Measurements from ENCODE around the genes ARL8B and EDEM1.

GRCh38 chr3:4994758-4995353 lies 15.6 kb downstream of the BHLHE40 start:
- PRO-cap: no peak

DNA sequence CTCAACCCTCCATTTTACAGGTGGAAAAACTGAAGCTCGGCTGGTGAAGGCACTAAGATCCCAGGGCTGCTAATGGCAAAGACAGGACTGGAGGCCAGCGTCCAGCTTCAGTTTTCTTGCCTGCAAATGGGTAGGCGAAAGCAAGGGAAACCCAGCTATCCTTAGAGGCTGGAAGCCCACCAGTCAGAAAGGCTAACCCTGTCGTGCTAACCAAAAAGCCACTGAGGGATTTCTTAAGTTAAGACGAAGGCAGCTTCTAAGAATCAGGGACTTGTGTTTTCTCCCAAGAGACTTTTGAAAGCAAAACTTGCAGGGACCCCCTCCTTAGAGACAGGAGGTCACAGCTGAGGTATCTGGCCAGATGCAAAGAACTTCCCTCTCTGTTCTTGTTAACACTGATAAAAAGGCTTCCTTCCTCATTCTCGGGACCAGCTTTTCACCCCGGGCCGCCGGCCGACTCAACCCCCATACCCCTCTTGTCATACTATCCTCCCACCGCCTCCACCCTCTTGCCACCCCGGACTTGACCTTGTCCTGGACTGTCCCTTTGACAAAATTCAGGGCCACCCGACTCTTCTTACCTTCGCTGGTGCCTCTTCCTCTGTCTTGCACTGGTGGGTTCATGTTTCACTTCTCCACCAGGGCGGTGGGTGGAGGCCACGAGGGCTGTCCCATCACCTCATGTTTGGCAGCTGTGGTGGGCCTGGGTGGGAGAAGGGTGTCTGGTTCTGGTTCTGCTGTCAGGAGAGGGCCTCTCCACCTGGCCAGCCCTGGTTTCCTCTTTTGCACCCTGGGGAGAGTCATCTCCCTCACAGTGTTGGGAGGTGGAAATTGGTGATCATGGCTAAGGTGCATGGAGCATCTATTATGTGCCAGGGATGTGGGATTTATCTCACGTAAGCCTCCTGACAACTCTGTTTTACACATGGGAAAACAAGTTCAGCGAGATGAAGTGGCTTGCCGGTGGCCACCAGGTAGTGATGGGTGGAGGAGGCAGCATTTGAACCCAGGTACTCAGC lies 32.4 kb downstream of the BHLHE40 start:
- PRO-cap: no peak

- PRO-cap: unidirectional peak, plus-strand start at chr3:5122292; bidirectional peak, plus-strand start at chr3:5122615, minus-strand start at chr3:5122470
Measured at GRCh38 chr3:5121871-5122739, at the start of gene ARL8B. Gene ARL8B (plus strand): TSS chr3:5122292.

- PRO-cap: bidirectional peak, plus-strand start at chr3:5187735, minus-strand start at chr3:5187338
Measured at GRCh38 chr3:5187042-5187985, at the start of gene EDEM1. Gene EDEM1 (plus strand): TSS chr3:5187707.

DNA sequence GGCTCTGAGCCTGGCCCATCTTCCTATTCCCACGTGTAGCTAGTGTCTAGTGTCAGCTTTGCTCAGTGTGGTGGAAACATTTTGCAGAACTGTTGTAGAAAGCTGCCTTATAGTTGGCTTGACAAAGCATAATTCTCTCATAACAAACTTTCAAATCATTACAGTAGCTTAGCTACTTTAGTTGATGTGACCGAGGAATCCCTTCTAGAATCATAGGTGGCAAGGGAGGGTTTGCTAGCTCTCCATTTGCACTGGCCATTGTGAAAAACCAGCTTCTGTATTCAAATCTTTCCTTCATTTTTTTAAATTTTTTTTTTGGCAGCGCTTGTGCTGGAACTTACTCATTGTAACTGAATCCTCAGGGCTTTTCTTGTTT lies 31.0 kb downstream of the EDEM1 start:
- PRO-cap: no peak

GRCh38 chr3:5988519-5989065 lies 801.1 kb downstream of the EDEM1 start:
- PRO-cap: no peak

DNA sequence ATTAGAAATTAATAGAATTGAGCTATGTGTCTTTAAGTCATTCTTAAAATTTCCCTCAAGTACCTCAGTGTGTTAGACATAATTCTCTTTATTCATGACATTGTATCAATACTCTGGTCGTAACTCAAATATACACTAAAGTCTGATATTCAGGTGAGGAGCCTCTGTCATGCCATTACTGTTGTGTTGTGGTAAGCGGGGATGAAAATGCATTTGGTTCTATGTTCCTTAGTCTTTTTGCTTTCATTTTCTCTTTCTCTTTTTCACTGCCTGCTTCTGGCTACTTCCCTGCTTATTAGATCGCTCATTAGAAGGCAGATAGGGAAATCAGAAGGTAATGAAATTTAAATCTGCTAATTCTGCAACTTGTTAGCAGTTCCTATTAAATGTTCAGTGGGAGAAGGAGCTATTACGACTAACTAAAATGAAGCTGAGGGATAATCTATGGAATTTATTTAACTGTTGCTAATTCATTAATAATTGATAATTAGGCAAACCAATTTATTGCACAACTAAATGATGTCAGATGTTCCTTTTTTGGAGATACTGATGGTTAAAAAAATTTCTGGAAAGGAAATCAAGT lies 345.1 kb downstream of the GRM7 start:
- PRO-cap: no peak

DNA sequence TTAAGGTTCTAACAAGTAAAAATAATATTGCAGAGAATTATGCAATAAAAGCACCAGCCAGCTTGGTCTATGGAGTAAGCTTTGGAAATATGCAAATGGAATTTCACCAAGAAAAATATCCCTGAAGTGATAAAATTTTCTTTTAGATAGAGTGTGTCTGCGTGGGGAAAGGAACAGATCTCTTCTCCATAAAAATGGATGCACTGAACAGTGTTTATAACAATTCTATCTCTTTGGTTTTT lies 712.3 kb downstream of the GRM7 start:
- PRO-cap: no peak

DNA sequence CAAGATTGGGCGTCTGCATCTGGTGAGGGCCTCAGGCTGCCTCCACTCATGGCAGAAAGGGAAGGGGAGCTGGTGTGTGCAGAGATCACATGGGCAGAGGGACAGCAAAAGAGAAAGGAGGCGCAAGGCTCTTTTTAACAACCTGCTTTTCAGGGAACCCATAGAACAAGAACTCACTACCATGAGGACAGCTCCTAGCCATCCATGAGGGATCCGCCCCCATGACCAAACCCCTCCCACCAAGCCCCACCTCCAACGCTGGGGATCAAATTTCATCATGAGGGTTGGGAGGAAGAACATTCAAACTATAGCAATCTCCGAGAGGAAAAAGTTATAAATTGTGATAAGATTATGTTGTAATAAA lies 84.7 kb upstream of the LMCD1 start:
- PRO-cap: no peak

- PRO-cap: no peak
Measured at GRCh38 chr3:8460923-8461509, 40.6 kb upstream of the LMCD1 start.

GRCh38 chr3:8472476-8472822 lies 29.2 kb upstream of the LMCD1 start:
- PRO-cap: no peak

DNA sequence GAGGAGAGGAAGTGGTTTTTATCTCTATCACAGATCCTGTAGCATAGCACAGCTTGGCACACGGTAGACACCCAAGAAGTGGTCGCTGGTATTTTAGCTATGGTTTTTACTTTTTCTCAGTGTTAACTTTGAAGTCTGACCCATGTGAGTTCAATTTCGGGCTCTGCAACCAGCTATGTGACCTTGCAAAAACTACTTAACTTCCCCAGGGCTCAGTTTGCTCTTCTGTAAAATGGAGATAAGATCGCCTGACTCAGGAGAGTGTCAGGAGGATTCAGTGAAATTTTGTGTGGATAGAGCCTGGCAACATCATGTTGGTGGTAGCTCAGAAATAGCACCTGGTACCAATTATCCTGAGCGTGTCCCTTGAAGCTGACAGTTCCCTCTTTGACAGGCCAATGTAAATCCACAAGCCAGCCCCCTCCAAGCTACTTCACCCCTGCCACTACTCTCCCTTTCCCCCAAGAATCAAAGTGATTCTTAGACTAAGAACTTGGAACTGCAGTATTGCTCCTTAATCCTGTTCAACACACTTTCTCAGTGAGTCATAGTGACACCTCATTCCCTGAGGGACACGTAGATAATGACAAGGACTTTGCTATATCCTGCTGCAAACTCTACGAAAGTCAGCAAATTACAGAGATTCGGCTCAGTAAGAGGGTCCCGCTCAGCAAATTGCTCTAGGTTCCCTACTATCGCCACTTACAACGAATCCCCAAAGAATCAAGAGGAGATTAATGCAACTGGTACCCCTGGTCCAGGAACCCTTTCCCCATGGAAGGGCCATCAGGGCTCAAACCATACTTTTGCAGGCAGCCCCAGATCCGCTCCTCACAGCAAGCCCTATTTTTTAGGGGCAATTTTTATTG lies 8.5 kb upstream of the LMCD1 start:
- PRO-cap: no peak

GRCh38 chr3:8657906-8659083 lies 13.7 kb upstream of the SSUH2 start:
- PRO-cap: no peak

DNA sequence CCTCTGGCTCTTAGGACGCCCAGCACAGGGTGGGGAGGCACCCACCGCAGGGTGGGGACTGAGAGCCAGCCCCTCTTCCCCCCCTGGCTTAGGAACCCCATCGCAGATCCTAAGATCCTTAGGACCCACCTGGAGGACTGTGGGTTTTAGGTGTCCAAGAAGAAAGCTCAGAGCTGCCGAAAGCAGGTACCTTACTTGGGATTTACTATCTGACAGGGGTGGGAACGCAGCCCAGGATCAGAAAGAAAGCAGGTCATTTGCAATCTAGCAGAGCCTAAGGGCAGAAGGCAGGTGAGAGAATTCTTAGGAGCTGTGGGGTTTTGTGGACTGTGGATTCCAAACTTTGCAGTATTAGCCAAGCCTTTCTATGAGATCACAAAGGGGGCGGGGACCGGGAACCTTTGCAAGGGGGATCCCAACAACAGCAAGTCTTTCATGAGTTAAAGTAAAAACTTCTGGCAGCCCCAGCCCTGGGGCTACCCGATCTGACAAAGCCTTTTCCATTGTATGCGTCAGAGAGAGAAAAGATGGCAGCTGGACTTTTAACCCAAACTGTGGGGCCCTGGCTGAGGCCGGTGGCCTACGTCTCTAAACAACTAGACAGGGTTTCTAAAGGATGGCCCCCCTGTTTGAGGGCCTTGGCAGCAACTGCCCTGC lies 37.3 kb upstream of the SSUH2 start:
- PRO-cap: no peak

DNA sequence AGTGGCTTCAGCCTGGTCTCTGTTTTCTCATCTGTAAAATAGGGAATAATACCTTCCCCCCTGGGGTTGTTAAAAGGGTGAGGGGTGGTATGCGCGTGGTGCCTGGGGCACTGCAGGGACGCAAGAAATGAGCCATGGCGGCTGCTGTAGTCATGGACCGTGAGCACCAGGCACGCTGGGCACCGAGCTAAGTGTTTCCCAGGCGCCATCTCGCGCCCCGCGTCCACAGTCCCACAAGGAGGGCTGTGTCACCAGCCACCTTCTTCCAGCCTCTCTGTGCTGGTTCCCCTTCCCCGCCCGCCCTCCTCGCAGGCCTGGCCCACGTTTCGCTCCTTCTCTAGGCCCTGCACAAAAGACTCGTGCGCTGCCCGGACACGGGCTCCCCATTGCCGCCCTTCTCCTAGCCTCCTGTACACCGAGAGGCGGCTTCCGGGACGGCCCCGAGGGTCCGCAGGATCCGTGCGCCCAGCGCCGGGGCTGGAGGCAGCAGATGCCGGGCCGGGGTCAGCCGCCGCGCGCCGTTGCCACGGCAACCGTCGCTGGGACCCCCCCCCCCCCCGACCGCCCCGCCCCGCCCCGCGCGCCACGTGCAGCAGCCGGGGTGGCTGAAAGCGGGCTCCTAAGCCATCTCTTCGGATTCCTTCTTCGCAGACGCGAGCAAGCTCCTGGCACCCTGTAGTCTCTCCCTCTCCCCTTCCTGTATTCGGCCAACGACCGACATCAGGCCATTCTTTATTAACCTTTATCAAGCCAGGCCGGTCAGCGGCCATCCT lies 113.4 kb downstream of the SRGAP3 start:
- PRO-cap: no peak

DNA sequence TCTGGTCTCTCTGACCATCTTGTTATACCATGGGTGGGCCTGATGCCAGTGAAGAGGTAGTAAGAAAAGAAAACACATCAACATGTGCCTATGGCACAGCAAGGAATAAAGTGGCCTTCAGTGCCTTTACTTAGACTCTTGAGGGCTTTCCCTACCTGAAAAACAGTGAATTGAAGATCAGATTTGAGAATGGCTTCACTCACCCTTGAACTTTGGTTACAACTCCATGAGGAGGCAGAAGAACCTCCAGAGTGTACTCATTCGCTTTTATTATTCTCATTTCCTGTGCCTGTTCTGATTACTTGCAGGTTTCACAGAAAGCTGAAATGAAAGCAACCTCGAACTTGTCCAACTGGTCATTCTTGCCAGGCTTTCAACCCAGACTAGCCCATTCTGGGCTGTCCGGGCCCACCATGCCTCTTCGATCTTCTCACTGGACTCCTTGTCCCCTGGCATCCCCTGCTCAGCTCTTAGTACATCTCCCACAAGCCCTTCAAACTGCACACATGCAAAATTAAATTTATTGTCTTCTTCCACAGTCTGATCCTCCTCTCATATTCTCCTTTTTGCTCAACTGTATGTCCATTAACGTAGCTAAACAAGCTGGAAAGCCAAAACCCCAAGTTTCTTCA lies 20.2 kb upstream of the THUMPD3 start:
- PRO-cap: no peak

- PRO-cap: no peak
Measured at GRCh38 chr3:9349307-9349543, 13.6 kb upstream of the THUMPD3 start.

- PRO-cap: no peak
Measured at GRCh38 chr3:9385847-9386733, 11.3 kb upstream of the SETD5 start.

- PRO-cap: no peak
Measured at GRCh38 chr3:9386734-9387321, 10.6 kb upstream of the SETD5 start.

GRCh38 chr3:9399566-9400532 lies 2.4 kb downstream of the SETD5 start:
- PRO-cap: unidirectional peak, minus-strand start at chr3:9399991

Measured in type B pancreatic cell (in vitro differentiated cells).